Helper T cell (primary cell): ENCODE data around the gene ZBTB5.

- PRO-cap, 2 experiments, result no peak in any of the 2 experiments
These were observed 4.9 kb downstream of the GLIPR2 start for GRCh38 chr9:36141404-36141844.

GRCh38 chr9:36142541-36143614, 6.3 kb downstream of the GLIPR2 start:
- PRO-cap, 2 experiments, result no peak in any of the 2 experiments

DNA sequence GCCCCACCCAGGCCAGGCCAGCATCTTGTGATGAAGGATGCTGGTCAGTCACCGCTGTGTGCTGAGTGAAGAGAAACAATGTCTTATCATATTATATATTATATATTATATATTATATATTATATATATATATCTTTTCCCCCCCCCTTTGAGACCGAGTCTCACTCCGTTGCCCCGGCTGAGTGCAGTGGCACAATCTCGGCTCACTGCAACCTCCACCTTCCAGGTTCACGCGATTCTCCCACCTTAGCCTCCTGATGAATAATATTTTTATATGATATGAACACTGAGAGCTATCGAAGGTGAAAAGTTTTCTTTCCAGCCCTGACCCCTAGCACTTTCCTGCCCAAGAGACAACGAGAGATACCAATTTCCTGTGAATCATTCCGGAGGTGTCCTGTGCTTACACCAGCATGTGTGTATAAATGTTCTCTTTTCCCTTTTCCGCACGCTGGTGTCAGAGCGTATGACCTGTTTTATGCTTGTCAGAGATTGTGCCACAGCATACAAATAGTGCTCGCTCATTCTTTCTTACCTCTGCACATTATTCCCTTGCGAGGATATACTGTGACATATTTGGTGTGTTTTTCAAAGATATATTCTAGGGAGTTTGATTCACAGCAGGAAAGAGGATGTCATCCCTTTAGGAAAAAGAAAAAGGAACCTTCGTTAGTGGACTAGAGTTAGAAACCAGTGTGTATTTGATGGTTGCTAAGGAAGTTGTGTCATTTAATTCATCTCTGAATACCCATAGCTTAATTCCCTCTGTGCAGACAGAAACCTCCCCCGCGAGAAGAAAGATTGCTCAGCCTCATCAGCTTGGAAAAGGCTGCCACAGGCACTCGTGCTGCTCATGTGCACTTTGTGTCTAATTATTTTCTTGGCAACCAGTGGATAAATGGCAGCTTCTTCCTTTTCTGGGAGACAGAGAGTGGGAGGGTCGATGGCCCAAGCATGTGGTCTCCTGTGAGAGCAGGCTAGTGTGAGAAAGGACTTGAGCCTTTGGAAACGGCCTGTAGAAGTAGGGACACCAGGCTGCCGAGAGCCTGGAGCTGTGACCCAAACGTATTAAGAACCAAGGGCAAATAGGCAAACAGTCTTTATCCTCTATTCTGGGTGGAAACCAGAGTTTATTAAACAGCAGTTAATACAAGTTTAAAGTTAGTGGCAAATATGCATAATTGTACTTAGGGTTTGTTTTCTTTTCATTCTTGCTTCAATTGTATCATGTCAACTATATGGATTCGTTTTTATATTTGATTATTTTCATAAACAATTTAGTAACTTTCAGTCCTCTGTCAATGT, 14.8 kb upstream of the CCIN start:
- PRO-cap, 2 experiments, result no peak in any of the 2 experiments

DNA sequence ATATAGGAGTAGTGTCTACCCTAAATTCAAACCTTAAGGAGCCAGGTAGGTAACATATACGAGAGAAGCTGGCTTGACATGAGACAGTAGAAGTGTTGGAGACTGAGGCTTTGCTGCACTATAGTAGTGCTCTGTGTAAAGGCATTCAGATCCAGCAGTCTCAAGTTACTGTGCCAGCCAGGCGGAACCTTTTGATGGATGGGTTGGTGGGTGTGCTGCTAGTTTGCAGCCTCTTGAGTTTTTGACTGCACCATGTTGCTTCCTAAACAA, 1.4 kb downstream of the CLTA start:
- PRO-cap, 2 experiments, result no peak in any of the 2 experiments

- PRO-cap, 2 experiments, result no peak in any of the 2 experiments
These were observed 58.5 kb upstream of the GNE start for GRCh38 chr9:36316569-36317254.

- PRO-cap, 2 experiments, result no peak in any of the 2 experiments
These were observed 46.0 kb upstream of the RNF38 start for GRCh38 chr9:36445976-36446590.

GRCh38 chr9:36818809-36819374, 215.2 kb downstream of the PAX5 start:
- PRO-cap, 2 experiments, result no peak in any of the 2 experiments

DNA sequence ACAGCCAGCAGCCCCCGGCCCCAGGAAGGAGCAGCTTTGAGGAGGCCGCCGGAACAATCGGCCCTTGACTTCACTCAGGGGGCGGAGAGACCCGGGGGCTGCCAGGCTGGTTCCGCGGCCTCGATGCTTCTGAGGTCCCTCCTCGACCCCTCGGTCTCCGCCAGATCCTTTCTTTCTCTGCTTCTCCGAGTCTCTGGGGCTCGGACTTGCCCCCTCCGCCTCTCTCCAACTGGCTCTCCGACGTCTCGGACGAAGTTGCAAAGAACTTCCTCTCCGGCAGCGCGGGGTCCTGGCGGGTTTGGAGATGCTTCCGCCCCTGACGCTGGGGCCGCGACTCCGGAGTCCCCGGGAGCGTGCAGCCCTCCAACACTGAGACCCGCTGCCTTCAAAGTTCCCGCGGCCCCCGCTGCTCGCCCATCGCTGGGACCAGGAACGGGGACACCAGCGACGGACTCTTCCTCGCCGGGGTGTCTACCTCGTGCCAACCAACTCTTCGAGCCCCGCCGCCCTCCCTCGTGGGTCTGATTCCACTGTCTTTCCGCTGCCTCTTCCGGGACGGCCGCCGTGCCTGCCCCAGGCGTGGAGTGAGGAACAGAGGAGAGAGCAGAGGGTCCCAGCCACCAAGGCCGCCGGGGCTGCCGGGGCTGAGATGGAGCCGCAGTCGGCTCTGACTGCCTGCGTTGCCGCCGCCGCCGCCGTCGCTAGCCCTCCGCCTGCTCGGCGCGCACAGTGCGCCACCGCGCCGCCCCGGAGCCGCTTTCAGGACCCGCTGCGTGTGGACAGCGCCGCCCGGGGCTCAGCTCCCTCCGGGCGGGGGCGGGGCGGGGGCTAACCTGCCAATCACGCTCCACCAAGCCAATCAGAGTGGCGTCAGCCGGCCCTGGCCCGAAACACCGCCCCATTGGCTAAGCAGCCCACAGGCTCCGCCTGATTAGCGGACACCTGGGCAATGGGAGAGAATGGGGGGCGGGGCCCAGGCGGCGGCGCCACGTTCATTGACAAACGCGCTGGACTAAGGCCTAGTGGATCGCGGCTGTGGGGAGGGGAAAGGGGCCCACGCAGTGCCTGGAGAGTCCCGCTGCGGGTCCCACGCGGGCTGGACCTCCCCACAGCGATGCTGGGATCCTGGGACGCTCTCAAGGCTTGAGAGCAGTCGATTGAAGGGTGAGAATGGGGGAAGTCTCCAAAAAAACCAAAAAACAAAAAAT, 6.7 kb downstream of the PAX5 start:
- PRO-cap, 2 experiments, result no peak in any of the 2 experiments

GRCh38 chr9:37258190-37259116, 138.1 kb downstream of the ZCCHC7 start:
- PRO-cap, 2 experiments, result no peak in any of the 2 experiments

GRCh38 chr9:37293611-37293999, 128.9 kb upstream of the GRHPR start:
- PRO-cap, 2 experiments, result no peak in any of the 2 experiments

DNA sequence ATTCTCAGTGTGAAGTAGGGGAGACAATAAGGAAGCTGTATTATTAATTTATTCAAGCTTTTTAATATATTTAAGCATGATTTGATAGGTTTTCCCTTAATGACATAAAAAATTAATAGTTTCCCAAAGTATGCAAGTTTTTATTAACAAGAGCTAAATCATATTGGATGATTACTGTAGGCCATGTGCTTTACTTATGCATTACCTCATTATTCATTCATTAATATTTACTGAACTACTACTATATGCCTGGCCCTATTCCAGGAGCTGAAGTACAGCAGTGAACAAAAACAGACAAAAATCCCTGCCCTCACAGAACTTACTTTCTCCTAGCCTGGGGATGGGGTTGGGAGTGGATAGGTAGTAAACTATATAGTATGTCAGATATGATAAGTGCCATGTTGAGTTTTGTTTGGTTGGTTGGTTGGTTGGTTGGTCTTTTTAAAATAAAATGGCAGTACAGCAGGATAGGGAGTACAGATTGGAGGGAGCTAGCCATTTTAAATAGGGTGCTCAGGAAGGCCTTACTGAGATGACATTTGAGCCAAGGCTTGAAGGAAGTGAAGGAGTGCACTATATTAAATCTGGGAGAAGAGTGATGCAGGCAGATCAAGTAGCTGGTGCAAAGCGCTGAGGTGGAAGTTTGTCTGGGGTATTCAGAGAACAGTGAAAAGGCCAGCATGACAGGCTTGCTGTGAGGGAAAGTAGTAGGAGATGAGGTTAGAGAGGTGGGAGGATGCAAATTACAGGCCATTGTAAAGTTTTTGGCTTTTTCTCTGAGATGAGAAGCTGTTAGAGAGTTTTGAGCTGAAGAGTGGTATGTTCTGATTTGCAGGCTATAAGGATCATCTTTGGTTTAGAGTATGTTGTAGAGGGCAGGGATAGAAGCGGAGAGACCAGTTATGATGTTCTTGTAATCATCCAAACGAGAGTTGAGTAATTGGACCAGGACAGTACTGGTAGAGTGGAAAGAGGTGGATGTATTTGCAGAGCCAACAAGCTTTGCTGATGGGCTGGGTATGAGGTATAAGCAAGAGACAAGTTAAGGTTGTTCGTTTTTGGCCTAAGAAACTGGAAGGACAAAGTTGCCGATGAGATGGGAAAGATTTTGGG, 80.9 kb upstream of the GRHPR start:
- PRO-cap, 2 experiments, result no peak in any of the 2 experiments

- PRO-cap, 2 experiments, result no peak in any of the 2 experiments
These were observed 13.5 kb upstream of the GRHPR start for GRCh38 chr9:37408684-37409693.

DNA sequence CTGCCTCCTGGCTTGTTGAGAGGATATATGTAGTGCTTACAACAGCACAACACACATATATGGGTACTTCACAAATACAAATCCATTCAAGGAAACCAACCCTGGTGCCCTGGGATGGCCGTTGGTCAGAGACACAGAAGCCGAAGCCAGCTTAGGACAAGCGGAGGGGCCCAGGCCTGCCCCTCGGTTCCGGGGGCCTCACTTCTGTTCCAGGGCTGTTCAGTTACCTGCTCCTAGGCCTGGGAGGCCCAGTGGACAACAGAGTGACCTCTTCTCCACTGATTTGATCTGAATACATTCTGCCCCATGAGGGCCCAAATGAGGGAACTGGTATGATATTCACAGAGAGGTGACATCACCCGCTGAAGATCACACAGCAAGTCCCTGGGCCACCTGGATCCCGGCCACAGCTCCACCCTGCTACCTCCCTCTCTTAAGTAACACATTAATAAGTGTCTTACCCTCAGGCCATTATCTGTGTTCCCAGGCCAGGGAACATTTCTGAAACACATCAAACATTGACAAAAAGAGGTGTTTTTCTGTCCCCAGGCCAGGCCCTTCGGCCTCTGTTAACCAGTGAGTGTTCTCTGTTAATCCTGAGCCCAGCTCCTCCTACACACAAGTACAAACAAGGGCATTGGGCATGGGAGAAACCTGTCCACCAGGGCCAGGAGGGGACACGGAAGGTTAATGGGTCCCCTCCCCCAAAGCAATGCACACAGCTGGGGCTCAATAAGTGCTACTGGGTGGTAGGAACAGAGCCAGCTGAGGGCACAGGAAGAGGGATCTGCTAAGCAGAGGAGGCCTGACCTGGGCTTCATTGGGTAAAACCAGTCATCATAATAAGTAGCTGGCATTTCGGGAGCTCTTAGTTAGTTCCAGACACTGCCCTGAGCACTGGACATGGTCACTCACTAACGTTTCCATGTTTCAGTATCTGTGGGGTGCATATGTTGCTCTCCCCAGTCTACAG, 4.4 kb upstream of the GRHPR start:
- PRO-cap, 2 experiments, result no peak in any of the 2 experiments

- PRO-cap, 2 experiments, result no peak in any of the 2 experiments
These were observed 7.2 kb downstream of the GRHPR start for GRCh38 chr9:37429474-37430396.

DNA sequence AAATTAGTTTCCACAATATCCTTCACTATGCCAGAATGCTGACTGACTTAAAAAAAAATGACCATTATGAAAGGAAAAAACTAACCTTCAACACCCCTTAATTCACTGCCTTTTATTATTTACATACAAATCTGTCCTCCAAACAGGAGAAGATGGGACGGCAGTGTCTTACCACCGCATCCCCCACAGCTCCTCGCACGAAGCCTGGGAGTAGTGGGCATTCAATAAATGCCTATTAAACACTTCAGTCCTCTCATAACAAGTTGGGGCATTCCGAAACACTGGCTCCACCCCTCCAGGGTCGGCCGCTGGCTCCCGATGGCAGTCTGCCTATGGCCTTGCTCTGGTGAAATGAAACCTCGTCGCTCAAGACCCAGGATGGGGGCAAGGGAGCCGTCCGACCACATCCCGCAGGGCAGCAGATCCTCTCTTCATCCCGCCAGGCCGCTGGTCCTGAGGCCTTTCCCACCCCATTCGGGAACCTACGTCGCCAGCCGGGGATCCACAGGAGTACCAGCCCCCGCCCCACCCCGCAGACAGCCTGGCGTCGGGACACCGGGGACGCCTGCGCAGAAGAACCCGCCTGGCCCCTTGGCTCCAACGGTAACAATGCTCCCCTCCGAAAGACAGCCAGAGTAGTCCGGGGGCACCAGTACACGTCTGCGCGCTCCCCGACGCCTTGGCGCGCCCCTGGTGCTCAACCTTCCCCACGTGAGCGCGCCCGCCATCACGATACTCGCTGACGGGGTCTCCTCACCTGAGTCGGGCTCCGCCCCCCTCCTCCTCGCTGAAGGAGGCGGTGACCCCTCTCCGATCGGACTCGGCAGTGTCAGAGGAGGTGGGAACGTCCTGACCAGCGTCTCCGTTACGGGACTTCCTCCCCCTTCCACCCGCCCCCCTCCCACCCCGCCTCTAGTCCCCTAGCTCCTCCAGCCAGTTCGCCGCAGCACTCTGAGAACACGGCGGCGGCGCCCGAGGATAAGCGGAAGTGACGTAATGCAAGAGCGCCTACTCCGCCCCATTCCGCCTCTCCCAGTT, at the start of gene ZBTB5:
Gene ZBTB5, minus strand, starts transcription at position 993 of the 1,038 bp plus-strand sequence.
- PRO-cap, 2 experiments, result peak in 2 of 2 experiments; most common plus-strand start position 349 of the sequence (in 1); most common minus-strand start position 953 of the sequence (in 2)

DNA sequence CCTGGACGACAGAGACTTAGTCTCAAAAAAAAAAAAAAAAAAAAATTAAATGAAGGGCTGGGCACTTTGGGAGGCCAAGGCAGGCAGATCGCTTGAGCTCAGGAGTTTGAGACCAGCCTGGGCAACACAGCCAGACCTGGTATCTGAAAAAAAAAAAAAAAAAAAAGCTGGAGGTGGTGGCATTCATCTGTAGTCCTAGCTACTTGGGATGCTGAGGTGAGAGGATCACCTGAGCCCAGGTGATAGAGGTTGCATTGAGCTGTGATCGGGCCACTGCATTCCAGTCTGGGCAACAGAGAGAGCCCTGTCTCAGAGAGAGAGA, 24.3 kb upstream of the FRMPD1 start:
- PRO-cap, 2 experiments, result no peak in any of the 2 experiments

GRCh38 chr9:37775162-37776507, 9.2 kb downstream of the EXOSC3 start:
- PRO-cap, 2 experiments, result no peak in any of the 2 experiments

DNA sequence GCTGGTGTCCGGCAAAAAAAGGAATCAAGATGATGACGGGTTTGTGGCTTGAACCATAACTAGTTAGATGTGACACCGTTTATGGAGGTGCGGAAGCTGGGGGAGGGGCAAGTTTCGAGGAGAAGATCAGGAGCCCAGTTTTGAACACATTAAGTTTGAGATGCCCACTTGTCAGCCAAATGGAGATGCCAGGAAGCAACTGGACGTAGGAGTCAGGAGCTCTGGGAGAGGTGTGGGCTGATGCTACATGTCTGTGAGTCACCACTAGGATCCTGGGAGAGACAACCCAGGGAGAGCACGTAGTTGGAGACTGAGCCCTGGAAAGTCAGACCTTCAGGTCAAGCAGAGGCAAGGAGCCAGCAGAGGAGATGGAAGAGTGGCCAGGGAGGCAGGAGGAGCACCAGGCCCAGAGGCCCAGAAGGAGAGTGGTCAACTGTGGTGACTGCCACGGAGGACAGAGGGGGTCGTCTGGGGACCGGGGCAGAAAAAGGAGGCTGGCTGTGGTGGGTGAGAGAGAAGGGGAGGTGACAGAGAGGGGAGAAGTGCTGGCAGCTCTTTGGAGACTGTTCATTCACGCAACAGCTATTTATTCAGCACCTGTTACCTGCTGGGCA, 48.9 kb upstream of the SLC25A51 start:
- PRO-cap, 2 experiments, result no peak in any of the 2 experiments

DNA sequence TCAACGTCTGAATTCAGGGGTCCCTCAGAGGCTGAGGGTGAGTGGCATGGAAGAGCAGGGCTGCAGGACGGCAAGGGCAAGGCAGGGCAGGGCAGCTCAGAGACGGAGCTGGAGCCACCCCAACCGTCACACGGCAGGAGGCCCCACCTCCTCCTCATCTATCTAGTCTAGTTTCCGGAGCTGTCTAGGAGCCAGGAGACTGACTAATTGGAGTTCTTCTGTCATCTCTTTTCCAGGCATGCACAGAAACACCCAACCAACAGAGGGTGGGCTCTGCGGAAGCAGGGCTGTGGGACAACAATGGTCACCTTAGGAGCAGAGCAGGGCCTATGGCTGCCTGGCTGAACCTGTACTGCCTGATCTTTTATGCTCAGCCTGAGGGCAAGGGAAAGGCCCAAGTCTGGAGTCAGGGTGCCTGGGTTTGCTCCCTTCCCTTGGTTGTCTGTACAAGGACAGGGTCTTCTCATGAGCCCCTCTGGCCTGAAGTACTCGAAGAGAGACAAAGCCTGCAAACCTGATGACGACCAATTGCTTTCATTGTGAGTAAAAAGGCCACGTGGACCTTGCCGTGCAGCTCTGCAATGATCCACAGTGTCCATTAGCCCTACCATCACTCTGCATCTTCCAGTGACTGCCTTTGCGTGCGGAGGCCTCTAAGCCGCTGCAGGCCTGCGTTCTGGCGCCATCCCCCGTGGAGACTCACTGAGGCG, 81.1 kb upstream of the SLC25A51 start:
- PRO-cap, 2 experiments, result no peak in any of the 2 experiments

GRCh38 chr9:38074229-38074769, 5.3 kb upstream of the SHB start:
- PRO-cap, 2 experiments, result no peak in any of the 2 experiments